Trachea (tissue), 1 donor: ENCODE measurements around the genes SGCG and MIPEP.

DNA sequence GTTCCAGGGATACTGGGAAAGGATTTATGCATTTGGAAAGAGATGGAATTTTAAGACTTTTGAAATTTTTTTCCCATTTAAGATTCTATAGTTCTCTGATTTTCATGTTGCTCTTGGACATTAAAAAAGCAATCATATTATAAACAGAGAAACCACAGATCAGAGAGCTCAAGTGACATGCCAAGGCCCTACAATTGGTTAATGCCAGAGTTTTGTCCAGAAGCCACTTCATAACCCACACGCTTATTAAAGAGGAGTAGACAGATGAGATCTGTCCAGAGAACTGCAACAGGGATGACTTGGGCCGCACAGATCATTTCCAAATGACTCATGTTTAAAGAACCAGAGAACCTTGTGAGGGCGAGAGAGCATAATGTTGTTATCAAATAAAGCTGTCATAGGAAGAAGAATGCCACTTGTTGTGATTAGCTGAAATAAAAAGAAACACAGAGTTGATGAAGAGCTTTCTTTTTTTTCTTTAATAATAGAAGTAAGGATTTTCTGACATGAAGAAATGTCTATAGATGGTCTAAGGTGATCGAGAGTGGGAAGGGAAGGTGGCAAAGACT is 718.6 kb upstream of the SGCG start:
- PRO-cap: no peak

GRCh38 chr13:22506322-22506905 is 674.4 kb upstream of the SGCG start:
- PRO-cap: no peak

GRCh38 chr13:22696275-22696990 is 484.3 kb upstream of the SGCG start:
- PRO-cap: no peak

GRCh38 chr13:22745154-22745437 is 435.7 kb upstream of the SGCG start:
- PRO-cap: no peak

- PRO-cap: no peak
These were observed at the start of gene SGCG for GRCh38 chr13:23180606-23181296. SGCG (plus strand) TSS chr13:23180979.

GRCh38 chr13:23339674-23340846 is 93.4 kb downstream of the SACS start:
- PRO-cap: no peak

GRCh38 chr13:23506479-23507286 is 63.5 kb upstream of the TNFRSF19 start:
- PRO-cap: no peak

- PRO-cap: unidirectional peak, plus-strand start at chr13:23559447
These were observed 11.2 kb upstream of the TNFRSF19 start for GRCh38 chr13:23558713-23559646.

DNA sequence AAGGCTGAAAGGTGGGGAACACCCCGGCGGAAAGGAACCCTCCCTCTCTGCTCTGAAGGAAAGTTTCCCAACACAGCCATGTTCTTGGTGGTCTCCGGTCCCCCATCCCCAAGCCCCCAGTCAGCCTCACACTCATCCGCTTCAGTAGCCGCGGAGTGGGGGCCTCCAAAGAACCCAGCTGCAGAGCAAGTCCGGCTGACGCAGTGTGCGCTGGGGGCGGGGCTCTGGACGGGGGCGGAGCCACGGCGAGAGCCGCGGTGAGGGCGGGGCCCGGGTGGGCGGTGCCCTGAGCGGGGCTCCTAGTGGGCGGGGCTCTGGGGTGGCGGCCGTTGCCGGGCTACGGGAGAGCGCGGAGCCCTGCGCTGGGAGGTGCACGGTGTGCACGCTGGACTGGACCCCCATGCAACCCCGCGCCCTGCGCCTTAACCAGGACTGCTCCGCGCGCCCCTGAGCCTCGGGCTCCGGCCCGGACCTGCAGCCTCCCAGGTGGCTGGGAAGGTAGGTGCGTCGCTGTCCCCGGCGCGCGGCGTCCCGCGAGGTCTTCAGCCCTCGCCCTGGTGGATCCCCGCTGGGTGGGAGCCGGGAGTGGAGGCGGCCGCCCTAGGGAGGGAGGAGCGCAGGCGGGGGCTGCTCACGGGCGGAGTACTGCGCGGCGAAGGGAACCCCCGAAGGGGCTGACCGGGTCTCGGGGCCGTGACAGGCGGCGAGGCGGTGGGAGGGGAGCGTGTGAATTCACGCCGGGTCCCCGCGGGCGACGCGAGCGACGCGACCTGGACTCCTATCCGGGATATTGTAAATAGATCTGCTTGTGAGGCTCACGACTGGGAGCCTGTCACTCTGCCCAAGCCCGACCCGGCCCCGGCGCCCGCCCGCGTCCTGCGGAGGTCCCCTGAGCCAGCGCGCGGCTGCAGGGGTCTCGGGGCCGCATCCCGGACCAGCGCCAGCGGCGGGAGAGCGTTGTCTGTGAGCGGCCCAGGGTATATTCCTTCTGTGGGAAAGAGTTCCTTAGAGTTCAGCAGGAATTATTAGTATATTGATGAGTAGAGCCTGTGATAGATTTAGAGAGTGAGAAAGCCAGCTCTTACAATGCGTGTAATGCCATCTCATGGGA is 9.2 kb downstream of the TNFRSF19 start:
- PRO-cap: bidirectional peak, plus-strand start at position 329 of the sequence, minus-strand start at position 177 of the sequence; unidirectional peak, plus-strand start at position 699 of the sequence

DNA sequence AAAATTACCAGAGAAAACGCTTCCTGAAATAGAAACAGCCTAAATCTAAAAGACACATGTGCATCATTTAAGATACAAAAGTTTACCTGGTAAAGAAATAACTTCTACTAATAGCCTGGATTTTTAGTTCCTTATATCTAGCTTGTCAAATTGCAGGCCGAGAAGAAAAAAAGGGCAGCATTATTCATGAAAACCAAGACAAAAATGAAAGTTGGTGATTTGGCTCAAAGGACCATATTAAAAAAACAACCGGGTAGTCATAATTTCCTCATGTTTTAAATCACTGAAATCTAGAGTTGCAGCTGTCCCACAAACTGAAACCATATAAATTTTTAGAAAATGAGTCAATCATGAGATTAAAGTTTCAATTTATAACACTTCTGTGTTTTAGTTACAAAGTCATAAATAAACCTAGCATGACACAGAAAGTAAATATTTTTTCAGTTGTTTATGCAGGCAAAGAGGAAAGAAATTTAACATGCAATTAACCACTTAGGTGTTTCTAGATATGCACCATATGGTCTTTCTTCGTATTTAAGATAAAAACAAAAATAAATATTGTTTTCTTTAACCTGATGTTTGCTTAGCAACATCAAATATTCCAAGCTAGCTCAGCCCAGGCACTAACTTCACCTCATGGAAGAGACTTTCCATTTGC is 94.6 kb downstream of the MIPEP start:
- PRO-cap: no peak

GRCh38 chr13:23888461-23889755 is at the start of gene MIPEP:
MIPEP (minus strand) TSS chr13:23889400.
- PRO-cap: unidirectional peak, plus-strand start at chr13:23888783; unidirectional peak, plus-strand start at chr13:23888872; bidirectional peak, plus-strand start at chr13:23889586, minus-strand start at chr13:23889398

DNA sequence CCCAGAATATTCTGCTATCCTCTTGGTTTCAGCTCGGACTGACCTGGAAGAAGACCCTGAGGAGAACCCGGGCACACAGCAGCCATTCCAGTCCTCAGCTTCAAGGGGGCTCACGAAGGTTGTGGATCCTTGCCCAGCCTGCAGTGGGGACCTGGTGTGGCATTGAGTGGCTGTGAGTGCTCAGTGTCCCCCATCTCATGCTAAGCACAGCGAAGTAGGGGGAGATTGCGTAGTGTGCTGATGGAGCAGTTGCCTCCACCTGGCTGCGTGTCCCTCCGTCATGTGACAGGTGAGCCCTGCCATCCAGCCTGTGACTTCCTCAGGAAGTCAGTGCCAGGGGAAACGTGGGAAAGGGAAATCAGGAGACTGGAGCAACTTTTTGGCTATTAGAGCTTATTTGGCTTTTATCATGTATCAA is 127.0 kb upstream of the SPATA13 start:
- PRO-cap: no peak

DNA sequence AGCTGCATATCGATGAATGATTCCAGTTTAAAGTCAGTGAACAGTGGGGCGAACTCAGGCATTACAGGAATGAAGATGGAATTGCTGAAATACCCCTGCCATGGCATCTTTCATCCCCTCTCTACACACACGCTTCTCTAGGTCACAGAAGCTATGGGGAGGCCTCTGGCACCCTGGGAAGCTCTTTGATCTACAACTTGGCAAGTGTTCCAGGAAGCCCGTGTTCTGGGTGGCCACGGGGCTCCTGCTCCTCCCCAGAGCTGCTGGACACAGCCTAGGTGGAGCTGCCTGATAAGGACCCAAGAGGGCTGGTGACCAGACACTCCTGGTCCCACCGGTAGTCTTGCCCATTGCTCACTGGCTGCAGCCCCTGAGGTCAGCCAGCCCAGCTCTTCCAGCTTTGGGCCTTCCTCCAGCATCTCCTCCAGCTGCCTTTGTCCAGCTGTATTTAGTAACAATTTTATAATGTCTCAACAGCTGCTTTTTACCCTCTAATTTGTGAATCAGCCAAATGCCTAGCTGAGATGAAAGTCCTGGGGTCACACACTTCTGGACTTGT is 72.9 kb upstream of the SPATA13 start:
- PRO-cap: no peak

GRCh38 chr13:24124925-24125458 is 35.5 kb upstream of the SPATA13 start:
- PRO-cap: no peak

DNA sequence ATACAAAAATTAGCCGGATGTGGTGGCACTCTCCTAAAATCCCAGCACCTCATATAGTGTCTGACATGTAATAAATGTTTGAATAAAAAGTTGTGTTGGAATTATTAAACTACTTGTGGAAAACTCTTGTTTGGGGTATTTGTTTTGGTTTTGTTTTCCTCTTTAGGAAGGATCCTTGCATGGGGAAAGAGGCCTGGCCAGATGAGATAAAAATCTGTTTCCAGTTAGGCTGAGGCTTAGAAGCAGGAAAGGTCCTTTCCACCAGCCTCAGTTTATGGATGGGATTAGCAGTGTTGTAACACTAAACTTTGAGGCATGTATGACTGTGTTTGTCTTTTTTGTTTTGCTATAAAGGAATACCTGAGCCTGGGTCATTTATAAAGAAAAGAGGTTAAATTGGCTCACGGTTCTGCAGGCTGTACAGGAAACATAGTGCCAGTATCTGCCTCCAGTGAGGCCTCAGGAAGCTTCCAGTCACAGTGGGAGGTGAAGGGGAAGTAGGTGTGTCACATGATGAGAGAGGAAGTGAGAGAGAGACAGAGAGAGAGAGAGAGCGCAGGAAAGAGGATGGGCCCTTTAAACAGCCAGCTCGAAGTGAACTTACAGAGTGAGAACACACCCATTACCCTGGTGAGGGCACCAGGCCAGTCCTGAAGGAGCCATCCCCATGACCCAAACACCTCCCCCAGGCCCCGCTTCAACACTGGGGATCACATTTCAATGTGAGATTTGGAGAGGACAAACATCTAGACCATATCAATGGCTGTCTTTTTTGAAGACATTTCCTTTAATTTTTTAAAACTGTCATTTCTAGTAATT is 21.6 kb downstream of the SPATA13 start:
- PRO-cap: no peak

DNA sequence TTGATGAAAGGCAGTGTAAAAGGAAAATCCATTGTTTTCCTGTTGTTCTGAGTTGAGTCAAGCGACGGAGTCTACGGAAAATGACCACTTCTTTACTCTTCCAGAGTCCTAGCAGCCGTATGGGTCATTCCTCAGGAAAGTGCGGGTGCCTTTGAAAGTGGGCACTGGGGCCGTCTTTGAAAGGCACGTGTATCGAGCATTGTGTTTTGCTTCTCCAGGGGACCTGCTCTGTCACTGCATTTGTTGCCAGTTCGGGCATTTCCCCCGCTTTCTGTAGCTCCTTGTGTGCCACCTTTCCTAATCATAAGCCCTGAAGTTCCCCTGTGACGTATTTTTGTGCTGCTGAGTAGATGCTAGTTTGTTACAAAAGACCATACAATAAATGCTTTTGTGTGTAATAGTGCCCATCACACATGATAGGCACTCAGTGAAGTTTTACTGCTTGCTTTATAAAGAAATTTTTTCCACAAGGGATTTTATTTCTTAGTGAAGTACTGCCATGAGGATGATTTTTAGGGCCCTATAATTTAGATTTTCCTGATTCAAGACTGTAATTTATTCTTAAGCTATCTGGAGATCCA is 24.4 kb downstream of the SPATA13 start:
- PRO-cap: no peak

- PRO-cap: no peak
These were observed 63.7 kb downstream of the SPATA13 start for GRCh38 chr13:24224296-24224642.

- PRO-cap: no peak
These were observed 65.4 kb downstream of the SPATA13 start for GRCh38 chr13:24225842-24226350.

DNA sequence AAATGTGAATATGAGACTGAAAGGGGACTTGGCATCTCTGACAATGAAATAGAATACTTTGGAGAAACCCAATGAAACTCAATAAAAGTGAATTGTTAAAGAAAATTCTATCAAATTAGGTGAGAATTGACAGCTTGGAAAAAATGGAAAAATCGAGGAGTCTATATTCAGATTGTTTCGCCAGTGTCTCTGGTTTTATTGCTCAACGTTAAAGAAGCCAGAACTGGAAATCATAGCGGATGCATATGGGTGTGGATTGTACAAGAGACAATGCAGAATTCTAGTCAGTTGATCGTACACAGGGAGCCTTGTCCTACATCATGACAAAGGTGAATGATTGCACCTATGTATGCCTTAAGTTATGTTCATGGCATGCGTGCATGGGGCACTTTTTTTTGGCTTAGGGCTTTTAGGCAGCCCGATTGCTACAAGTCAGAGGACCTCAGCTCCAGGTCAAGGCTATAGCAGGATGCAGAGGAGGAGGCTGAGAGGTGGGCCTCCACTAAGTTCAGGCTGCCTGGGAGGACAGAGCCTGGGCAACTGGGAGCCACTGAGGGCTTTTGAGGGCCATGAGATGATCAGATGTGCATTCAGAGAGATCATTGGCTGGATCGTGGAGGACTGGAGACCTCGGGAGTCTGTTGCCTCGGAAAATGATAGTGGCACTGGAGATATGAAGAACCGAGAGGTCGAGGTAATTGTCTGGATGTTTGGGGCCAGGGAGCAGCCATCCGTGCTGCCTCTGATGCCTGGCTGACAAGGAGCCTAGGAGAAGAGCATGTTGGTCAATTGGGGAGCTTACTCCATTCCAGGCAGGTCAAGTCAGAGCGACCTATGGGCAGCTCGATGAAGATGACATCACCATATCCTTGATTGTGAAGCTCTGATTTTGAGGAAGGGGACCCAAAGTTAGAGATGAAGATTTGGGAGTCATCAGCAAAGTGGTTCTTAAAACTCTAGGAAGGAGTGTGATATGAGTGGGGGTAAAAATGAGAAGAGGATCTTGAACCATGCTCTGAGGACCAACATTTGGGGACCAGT is 48.5 kb upstream of the C1QTNF9 start:
- PRO-cap: no peak

DNA sequence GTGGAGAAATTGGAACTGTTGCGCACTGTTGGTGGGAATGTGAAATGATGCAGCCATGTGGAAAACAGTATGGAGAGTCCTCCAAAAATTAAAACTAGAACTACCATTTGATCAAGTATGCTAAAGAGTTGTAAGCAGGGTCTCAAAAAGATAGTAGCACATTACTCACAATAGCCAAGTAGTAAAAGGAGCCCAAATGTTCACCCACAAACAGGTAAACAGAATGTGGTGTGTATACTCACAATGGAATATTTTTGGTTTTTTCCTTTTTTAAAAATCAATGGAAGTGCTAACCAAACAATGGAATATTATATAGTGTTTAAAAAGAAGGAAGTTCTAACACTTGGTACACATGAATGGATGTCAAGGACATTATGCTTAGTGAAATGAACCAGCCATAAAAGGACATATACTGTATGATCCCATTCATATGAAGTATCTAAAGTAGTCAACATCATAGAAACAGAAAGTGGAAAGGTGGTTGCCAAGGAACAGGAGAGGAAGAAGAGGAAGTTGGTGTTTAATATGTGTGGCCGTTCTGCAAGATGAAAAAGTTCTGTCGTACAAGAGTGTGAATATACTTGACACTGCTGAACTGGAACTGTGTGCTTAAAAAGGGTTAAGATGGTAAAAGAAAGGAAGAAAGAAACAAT is 33.2 kb upstream of the C1QTNF9 start:
- PRO-cap: no peak